REH cell (cell line): ENCODE data around the genes TMEM9B and DENND5A.

- PRO-cap: no peak
Measured at GRCh38 chr11:8865276-8865667, 45.7 kb upstream of the AKIP1 start.

- PRO-cap: bidirectional peak, plus-strand start at chr11:8964225, minus-strand start at chr11:8964118; bidirectional peak, plus-strand start at chr11:8964510, minus-strand start at chr11:8964740; bidirectional peak, plus-strand start at chr11:8965025, minus-strand start at chr11:8964934
Measured at GRCh38 chr11:8963792-8965181, at the start of gene TMEM9B. Gene TMEM9B, minus strand, starts transcription at chr11:8964442.

DNA sequence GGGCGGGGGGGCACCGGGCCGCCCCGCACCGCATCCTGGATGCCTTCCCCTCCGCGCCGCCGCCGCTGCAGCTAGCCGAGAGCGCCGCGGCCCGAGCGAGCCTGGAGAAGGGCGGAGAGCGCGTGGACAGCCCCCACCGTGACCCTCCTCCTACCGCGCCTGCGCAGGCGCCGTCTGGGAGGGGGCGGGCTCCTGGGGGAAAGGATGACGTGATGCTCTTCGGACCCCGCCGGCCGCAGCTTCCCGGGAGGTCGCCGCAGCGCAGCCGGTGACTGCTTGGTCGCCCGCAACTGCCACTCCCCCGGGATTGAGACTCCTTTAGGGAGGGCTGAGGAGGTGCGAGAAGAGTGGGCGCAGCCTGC lies at the start of gene DENND5A:
Gene DENND5A, minus strand, starts transcription at position 110 of the 362 bp plus-strand sequence.
- PRO-cap: bidirectional peak, plus-strand start at position 200 of the sequence, minus-strand start at position 73 of the sequence; unidirectional peak, minus-strand start at position 307 of the sequence

GRCh38 chr11:9313593-9313969 lies 812 bp downstream of the TMEM41B start:
- PRO-cap: no peak

- PRO-cap: no peak
Measured at GRCh38 chr11:9315104-9315679, 799 bp upstream of the TMEM41B start.

- PRO-cap: no peak
Measured at GRCh38 chr11:9410403-9410896, 26.0 kb downstream of the IPO7 start.

DNA sequence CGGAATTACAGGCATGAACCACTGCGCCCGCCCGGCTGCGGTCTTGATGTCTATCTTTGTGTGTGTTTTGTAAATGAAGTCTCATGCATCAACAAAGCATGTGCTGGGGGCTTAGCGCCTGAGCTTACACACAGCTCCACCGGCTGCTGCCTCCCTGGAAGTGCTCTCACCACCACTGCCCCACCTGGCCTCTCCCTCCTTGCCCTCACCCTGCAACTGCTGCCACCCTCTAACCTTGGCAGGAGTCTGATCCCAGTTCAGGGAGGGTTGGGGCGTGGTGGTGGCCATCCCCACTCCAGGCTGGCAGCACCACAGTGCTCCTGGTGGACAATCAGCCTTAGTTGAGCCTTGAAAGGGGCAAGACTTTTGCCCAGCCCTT lies 42.6 kb upstream of the WEE1 start:
- PRO-cap: no peak

- PRO-cap: no peak
Measured at GRCh38 chr11:9565578-9566711, 7.5 kb upstream of the WEE1 start.

- PRO-cap: no peak
Measured at GRCh38 chr11:9575718-9576443, 2.4 kb downstream of the WEE1 start.

DNA sequence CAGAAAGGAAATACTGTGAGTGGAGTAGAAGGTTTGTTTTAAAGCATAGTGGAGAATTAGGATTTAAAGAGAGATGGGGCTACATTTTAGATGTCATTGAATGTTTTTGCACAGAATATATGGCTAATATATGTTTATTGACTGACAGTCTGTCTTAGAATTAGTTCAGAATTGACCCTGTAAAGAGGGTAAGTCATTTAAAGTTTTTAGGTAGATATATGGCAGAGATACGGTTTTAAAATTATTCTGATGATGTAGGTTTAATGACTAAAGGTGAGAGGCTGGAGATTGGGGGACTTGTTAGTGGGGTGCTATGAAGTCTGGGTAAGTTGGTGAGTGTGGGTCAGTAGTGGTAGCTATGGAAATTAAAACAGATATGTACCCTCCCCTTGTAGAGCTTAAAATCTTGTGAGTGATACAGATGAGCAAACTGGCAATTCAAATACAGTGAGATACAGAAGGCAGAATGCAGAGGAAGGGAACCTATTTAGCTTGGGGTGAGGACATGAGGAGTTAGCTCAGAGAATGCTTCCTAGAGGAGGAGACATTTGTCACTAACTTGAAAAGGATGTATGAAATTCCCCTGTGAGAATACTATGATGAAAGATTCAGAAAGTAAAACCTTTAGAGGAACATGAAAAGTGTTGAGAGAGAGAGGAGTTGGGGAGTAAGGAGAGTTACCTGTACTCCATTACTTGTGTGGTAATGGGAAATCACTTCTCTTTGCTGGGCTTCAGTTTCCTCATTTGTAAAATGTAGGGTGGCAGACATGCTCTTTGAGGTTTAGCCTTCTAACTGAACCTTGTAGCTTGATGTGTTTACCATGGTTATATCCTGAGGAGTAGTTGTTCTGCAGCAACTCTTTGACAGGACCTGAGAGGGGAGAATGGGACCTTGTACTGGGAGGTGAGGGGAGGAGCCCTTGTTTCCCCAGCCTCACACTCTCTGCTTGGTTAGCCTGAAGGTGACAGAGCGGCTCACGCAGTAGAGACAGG lies 17.7 kb downstream of the SWAP70 start:
- PRO-cap: no peak

DNA sequence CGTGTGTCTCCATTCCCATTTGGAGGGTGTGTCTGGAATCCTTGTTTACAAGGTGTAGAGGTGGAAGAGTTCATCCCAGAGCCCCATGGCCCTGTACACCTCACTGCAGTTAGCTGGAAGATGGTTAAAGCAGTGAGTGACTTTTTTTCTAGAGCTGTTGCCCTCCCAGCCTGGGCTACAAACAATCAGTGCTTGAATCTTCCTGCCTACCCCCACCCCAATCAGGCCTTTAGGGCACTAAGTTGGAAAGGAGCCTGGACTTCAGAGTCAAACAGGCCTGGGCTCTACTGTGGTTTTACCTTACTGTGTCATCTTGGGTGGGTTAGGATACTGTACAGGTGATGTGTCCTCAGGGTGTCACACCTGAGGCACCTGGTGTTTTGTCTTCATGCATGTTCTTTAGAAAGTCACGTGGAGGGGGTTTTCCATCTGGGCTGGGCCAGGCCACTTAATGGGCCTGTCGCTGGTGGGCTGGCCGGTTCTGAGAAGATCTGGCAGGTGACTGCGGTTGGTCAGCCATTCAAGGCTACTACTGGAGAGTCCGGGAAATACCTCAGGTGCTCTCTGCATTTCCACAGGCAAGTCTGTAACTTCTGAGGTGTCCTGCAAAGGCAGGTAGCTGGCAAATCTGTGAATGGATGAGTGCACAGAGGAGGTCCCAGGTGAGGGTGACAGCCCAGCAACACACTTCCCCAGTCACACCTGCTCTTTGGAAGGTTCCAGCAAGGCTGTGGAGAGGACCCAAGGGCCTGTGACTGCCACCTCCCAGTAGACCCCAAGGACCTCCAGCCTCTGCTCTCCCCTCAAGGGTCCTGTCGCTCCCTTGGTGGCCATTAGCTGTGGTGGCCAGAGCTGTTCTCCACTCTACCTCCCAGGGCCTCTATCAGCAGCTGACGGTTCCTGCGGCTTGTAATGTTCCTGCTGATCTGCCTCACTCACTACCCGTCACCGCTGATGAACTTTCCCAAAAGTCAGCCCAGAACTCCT lies 92.7 kb downstream of the SWAP70 start:
- PRO-cap: no peak

GRCh38 chr11:9852377-9853053 lies 188.6 kb downstream of the SWAP70 start:
- PRO-cap: no peak

DNA sequence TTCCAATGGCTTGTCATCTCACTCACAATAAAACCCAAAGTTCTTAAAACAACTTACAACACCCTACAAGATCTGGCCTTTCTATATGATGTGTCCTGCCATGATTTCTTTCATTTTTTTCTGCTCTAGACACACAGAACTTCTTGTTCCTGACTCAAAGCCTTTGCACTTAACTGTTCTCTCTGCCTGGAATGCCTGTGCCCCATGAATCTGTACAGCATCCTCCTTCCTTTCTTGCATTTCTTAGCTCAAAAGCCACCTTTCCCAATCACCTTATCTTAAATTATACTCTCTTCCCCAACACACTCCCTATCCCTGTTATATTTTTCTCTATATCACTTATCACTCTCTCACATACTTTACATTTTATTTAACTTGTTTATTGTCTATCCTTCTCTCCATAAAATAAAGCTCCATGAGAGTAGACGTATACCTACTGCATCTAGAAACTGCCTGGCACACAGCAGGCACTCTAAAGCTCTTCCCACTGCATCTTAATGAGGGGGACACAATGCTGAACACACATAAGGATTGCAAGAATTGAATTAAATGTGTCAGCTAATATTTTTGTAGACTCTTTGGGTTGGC lies 305.6 kb downstream of the SWAP70 start:
- PRO-cap: no peak

- PRO-cap: no peak
Measured at GRCh38 chr11:10118143-10118566, 175.9 kb downstream of the SBF2 start.

DNA sequence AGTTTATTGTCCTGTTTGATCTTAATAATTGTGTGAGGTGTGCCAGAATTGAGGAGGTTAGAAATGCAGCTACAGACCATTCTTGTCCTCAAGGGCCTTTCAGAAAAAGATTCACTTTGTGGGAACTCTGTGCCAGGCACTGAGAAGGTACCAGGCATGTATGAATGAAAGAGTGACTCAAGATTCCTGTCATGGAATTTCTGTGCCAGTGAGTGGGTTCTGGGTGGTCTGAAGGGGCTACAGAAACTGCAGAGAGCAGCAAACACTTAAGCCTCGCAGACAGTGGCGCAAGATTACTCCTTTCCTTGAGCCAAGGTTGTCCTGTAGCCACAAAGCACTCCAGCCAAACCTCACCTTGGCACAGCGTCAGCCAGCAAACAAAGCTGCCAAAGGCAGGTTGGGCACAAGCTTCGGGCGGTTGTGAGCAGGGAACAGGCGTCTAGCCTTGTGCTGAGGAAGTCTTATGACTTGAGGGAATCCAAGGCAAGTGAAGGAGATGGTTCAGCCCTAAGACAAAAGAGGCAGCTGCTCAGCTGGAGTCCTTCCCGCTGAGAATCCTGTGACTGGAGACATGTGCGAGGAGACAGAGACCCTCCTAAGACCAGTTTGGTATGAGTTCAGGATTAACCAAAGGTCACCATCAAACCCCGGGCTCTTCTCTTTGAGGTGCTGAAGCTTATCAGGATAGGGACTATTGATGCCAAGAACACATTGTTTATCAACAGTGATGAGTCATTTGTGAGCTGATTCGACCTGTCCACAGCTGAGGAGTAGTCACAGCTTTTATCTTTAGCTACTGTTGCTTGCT lies 4.3 kb downstream of the ADM start:
- PRO-cap: no peak

GRCh38 chr11:10408902-10409712 lies 46.0 kb upstream of the AMPD3 start:
- PRO-cap: no peak

DNA sequence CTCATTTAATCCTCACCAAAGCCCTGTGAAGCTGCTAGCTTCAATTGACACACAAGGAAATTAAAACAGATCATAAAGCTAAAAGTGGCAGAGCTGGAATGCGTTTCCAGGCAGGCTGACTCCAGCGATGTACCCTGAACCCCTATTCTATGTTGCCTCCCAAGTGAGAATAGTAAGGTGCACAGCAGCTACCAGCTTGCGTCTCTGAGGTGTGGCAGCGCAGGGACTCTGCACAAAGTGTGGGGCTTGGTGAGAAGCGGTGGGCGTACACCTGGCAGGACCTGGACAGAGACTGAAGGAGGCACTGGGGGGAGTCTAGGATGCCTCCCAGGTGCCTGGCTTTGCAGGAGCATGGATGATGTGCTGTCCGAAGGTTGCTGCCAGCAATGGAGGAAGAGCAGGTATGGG lies 42.9 kb downstream of the AMPD3 start:
- PRO-cap: no peak

DNA sequence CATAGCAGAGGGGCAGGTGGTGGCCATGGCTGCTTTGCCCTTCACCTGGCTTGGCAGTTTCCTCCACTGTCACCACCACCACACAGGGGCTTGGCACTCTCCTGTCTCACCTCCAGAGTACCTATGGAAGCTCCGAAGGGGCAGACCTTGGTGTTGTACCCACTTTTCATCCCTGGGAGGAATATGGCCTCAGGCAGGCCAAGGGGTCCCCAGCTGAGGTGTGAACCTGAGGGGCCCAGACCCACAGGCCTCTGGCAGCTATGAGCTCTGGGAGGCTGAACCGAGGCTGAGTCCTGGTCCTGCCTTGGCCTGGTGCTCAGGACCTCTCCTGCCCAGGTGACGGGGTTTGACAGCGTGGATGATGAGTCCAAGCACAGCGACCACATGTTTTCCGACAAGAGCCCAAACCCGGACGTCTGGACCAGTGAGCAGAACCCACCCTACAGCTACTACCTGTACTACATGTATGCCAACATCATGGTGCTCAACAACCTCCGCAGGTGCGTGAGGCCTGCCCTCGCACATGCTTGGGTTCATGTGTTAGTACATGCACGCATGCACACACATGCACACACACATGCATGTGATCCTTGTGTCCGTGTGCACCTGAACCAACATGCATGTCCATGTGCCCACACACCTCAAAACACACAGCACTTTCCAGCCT lies 41.1 kb downstream of the RNF141 start:
- PRO-cap: no peak

DNA sequence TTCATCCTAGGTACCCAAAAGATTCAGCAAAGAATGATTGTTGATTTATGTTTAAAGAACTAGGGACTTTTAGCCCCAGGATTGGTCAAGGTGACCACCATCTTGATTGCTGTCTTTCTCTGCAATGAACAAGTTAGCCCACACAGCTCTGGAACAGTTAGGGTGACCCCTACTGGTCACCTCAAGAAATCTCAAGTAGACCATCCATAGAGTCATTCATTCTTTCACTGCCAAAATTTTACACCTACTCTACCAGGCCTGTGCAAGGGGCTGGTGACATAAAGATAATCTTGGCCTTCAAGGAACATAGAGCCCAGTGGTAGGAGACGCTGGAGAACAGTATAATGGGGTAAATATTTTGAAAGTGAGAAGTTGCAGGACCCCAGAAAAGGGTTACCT lies 39.3 kb downstream of the IRAG1 start:
- PRO-cap: no peak

GRCh38 chr11:10658612-10659382 lies 34.8 kb downstream of the IRAG1 start:
- PRO-cap: no peak